Neural progenitor cell (in vitro differentiated cells): ENCODE data around the genes APH1B and USP3.

DNA sequence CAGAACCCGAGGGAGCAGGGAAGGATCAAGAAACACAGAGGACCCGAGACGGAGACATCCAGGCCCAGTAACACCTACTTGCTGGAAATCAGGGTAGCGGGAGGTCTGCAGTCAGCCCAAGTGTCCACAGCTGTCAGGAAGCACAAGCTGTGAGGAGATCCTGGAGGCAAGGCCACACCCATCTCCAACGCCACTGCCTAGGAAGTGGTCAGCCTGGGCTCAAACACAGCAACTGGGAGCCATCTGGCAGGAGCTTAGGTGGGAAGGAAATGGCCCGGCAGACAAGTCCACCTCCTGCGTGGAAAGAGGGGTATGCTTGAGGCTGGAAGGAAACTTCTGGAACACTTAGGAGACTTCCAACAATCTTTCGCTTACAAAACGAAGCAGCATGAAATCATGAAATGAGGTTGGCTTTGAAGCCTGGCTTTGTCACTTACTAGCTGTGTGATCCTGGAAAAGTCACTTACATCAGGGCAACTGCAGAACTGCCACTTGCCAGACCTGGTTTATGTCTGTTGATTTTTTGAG is 407.1 kb downstream of the VPS13C start:
- RAMPAGE, long total RNA = no peak

DNA sequence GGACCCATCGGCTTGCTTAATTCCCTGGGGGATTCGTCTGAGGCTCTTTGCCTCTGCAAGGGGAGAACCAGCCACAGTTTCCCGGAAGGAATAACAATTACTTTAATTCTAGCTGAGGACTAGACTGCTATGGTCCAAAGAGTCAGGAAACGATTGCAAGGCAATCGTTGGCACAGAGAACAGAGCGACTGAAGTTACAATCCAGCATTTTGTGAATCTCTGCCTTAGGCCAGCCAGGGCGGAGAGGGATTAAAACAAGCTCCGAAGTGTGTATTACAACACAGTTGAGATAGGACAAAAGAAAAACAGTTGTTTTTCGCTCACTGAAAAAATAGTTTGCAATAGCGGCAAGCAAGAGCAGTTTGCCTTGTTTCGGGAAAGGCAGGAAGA is 319 bp downstream of the C2CD4A start:
- RAMPAGE, long total RNA = no peak

GRCh38 chr15:62109810-62110907 is 43.4 kb downstream of the C2CD4A start:
- RAMPAGE, long total RNA = no peak

GRCh38 chr15:62115919-62116389 is 49.1 kb downstream of the C2CD4B start:
- RAMPAGE, long total RNA = no peak

DNA sequence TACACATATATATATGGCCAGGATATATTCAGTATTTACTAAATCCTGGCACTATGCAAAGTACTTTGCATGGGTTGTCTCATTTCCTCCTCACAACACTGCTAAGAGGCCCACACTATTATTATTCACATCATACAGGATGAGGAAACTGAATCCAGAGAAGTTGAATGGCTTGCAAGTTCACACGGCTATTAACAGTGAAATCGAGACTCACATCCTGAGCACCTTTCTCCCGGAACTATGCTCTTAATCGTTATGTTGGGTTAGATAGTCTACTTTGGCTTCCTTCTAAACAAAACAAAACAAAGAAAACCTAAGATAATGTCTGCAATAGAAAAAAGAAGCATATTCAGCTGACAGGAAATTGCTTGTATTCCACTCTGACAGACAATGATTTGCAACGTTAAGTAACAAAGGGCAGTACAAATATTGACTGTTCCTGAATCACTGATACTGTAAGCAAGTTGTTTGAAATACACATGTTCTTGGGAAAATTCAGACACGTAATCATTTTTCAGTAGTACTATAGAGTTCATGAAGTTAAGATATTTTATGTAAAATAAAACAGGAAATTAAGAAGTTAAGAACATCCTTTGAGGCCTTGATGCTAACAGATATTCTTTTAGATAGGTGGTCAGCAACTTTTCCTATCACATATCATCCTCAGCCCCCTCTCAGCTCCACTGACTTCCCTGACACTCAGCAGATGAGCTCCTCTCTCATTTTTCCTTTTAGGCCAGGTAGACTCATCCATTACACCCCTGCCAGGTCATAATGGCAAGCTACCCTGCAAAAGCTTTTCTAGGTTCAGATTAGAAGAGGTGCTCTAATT is 40.7 kb downstream of the C2CD4B start:
- RAMPAGE, long total RNA = no peak

DNA sequence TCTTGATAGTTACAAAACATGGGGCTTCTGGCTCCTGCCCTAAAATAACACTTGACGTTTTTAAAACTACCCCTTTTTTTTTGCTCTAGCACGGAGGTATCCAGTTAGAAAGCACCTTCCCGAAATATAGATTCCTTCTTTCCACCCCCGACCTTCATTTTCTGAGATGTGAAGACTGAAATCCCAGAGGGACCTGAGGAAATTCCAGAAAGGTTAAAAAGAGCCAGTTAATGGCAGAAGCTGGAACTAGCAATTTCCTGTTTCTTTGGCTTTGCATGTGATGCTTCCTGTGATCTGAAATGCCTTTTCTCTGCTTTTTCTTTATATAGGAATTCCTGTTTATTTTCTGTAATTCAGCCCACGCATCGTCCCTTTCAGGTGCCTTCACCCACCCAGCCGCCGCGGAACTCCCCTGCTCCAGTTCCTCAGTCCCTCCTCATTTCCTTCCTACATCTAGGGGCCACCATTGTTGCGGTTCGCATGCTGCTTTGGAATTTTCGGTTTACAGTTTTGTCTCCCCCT is 937 bp upstream of the C2CD4B start:
- RAMPAGE, long total RNA = no peak

- RAMPAGE, long total RNA = no peak
Measured at GRCh38 chr15:62589535-62590040, 199.2 kb downstream of the TLN2 start.

DNA sequence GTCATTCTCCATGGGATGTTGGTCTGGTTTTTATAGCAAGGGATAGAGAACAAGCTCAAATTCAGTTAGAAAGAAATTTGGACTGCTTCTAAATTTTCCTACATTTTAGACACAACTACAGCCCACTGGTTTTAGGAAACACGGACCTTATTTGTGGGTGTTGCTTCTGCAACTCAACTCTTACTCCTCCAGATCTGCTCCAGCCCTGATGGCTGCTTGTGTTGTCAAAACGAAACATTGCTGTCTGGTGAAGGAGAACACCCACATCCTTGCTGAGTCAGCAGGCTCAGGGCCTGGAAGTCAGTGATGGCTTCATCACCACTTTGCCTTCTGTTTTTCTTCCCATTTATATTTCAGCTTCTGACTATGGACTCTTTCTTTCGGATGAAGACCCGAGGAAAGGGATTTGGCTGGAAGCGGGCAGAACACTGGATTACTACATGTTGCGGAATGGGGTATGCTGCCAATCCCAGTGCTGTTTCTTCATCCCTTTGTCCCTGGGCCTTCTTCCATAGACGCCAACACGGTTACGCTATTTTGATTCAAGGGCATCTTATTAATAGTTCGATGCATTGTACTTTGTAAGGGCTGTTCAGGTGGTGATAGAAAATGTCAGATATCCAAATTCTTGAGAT is 259.5 kb downstream of the TLN2 start:
- RAMPAGE, long total RNA = no peak

GRCh38 chr15:62651840-62652202 is 261.5 kb downstream of the TLN2 start:
- RAMPAGE, long total RNA = no peak

GRCh38 chr15:62658486-62658938 is 268.2 kb downstream of the TLN2 start:
- RAMPAGE, long total RNA = no peak

GRCh38 chr15:62894311-62894857 is 148.2 kb upstream of the TPM1 start:
- RAMPAGE, long total RNA = no peak

DNA sequence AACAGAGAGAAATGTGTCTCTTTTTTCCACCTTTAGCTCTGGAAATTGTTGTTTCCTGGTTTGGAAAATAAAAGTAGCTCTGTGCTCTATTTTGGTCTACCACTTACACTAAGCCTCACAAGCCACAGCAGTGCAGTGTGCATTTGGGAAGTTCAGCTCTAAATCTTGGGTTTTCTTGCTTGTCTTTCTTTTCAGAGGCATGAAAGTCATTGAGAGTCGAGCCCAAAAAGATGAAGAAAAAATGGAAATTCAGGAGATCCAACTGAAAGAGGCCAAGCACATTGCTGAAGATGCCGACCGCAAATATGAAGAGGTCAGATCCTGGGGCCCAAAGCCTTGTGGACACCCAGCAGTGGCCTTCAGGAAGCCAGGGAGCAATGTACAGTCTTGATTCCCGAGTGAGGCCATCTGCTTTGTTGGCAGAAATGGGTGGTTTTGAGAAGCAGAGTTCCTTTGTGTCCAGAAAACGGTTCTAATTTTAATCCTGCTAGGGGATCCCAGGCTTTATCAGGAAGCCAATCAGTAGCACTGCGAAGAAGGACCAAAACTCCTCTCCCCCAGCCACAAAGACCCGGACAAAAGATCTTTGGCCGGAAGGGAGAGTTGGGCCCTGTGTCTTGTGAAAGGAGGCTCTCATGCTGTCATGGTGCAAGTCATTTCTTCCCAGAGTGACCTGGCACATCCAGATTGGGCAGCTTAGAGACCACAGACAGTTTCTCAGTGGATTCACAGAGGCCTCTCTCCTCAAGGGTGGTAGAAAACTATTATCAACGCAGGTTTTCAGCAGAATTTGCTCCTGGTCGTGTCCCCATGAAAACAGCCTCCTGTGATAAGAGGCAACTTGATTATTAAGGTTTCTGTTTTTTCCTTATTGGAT is 17.1 kb downstream of the TPM1 start:
- RAMPAGE, long total RNA = no peak

- RAMPAGE, long total RNA = no peak
Measured at GRCh38 chr15:63075775-63076257, 33.3 kb downstream of the TPM1 start.

- RAMPAGE, long total RNA = no peak
Measured at GRCh38 chr15:63196905-63197537, 7.6 kb downstream of the RAB8B start.

GRCh38 chr15:63245461-63245823 is 32.0 kb upstream of the APH1B start:
- RAMPAGE, long total RNA = no peak

- RAMPAGE, long total RNA = no peak
Measured at GRCh38 chr15:63276976-63278012, at the start of gene APH1B. TSS of gene APH1B (plus strand) at chr15:63277605.

GRCh38 chr15:63341937-63342296 is 39.7 kb downstream of the CA12 start:
- RAMPAGE, long total RNA = no peak

- RAMPAGE, long total RNA = no peak
Measured at GRCh38 chr15:63348216-63348944, 33.3 kb downstream of the CA12 start.

DNA sequence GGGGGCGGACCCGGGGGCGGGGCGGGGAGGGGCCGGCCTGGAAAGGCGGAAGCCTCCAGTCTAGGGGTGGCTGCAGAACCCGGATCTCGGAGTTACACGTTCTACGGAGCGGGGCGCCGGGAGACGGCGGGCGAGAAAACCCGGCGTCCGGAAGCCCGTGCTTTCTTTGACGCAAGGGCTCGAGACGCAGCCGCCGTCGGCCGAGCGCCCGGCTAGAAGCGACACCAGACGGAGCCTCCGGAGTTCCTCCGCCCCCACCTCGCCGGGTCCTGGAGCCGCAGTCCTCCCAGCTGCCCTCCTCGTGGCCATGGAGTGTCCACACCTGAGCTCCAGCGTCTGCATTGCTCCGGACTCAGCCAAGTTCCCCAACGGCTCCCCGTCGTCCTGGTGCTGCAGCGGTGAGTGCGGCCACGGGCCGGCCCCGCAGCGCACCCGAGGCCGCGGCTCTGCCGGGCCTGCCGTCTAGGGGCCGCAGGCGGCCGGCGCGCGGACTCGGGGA is at the start of gene USP3:
TSS of gene USP3 (plus strand) at position 161 of the 499 bp plus-strand sequence.
- RAMPAGE, long total RNA = no peak

- RAMPAGE, long total RNA = no peak
Measured at GRCh38 chr15:63601856-63602291, 4.7 kb downstream of the FBXL22 start.